ENCODE measurements around a stretch of chr2.

DNA sequence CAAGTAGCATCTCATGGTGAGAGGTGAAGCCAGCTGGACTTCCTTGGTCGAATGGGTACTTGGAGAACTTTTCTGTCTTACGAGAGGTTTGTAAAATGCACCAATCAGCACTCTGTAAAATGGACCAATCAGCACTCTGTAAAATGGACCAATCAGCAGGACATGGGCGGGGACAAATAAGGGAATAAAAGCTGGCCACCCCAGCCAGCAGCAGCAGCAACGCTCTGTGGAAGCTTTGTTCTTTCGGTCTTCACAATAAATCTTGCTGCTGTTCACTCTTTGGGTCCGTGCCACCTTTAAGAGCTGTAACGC is 21.9 kb downstream of the TCF7L1 start:
- RAMPAGE, long total RNA, result no peak
- RRBS, result no CpG with 5 or more reads among the region's 7 CpGs

DNA sequence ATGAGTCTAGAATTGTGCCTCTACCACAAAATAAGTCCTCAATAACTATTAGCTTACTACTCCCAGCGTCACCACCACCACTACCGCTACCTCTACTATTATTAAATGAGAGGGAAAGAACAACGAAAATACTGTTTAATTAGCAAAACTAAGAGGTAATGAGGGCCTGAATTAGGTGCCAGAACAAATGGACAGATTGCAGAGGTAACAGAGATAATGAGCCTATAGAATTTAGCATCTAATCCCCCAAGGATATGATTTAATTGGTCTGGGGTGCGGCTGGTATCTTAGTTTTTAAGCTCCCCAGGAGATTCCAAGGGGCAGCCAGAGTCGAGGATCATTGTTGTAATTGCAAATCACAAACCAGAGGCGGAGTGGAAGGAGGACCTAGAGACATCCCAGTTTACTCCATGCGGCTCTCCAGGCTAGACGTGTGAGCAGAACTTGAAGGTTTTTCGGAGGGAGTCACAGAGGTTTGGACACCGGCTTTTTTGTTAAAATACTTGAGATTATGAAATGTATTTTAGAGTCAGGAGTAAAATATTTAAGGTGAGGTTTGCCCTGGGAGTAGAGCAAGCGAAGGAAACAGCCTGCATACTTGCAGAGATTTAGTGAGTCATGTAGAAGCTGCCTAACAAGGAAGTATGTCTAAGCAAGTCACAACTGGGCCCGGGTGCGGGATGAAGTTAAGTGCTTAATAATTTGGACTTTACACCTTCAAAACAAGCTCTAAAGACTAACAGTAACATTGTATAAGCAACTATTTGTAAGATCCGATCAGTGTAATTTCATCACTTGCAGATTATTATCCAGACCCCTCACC is 39.6 kb downstream of the TGOLN2 start:
- RAMPAGE, long total RNA, result no peak
- RRBS, result no CpG with 5 or more reads among the region's 14 CpGs

DNA sequence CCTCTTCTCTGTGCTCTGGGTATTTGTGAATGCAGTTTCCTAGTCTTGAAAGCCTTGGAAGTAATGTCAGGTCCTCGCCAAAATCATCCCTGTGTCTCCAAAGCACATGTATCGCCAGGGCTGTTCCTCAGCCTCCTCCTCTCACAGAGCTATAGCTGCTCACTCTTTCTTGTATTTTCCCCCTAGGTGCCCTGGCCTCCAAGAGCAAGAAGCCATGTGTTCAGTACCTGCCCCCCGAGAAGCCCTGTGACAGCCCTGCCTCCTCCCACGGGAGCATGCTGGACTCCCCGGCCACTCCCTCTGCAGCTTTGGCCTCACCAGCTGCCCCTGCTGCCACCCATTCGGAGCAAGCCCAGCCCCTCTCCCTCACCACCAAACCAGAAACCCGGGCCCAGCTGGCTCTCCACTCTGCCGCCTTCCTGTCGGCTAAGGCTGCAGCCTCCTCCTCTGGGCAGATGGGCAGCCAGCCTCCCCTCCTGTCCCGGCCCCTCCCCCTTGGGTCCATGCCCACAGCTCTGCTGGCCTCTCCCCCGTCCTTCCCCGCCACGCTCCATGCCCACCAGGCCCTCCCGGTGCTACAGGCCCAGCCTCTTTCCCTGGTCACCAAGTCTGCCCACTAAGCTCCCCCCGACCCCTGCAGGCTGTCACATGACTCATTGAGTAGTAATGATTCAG is 18.8 kb downstream of the TGOLN2 start:
- RAMPAGE, long total RNA, result no peak
- RRBS, result under 1% methylated on average over 7 of the region's 15 CpGs

GRCh38 chr2:85320870-85321786 is 6.7 kb downstream of the TGOLN2 start:
- RAMPAGE, long total RNA, result no peak
- RRBS, result no CpG with 5 or more reads among the region's 8 CpGs

- RAMPAGE, long total RNA, result no peak
- RRBS, result no CpG with 5 or more reads among the region's 12 CpGs
These were observed 12.5 kb upstream of the TGOLN2 start for GRCh38 chr2:85340116-85340960.

DNA sequence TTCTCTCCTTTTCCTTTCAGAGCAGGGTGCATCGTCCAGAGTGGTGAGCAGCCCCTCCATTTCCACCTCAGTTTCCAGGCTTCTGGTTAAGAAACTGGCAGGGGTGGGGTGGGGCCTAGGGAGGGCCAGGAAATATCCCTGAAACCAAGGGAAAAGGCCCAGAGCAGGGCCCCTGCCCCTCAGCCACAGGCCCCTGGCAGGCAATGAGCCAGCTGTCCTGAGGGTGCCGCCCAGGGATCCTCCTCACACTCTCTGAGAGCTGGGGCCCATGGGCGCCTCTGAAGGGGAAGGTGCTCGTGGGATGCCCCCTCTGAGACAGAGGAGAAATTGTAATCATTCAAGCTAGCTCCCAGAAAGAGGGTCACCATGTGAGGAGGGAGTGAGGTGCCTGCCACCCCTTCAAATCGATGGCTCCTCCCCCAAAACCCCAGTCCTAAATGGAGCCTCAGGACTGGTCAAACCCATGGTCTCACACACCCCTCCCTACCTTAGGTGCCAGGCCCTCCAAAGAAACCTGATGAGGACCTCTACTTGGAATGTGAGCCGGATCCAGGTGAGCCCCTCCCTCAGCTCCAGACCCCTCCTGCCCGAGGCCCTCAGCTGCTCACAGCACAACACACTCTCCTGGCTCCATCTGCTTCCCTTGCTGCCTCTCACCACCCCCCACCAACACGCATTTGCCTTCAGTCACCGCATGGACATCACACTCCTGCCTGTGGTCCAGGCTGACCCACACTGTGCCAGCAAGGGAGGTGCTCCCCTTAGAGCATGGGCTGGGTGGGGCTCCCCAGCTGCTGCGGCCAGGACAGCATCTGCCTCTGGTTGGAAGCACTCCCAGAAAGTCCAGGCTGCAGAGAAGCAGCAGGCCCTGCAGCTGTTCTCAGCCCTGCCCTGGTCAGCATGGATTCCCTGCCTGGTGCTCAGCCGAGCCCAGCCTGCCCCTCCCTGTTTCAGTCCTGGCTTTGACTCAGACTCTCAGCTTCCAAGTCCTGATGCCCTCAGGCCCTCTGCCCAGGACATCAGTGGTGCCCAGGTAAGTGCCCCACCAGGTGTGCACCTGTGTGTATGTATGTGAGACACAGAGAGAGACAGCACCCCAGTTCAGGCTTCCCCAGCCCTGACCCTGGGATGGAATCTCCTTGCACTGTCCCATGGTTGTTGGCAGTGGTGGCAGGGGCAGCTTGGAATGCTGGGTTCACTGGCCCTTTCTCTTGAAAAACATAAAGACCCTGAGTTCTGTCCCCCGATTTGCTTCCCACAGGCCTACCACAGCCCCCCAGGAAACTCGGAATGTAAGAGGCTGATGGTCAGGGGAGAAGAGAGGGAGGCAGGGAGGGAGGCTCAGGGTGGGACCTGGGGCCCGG is 15.0 kb downstream of the SH2D6 start:
- RAMPAGE, long total RNA, result no peak
- RRBS, result no CpG with 5 or more reads among the region's 14 CpGs

DNA sequence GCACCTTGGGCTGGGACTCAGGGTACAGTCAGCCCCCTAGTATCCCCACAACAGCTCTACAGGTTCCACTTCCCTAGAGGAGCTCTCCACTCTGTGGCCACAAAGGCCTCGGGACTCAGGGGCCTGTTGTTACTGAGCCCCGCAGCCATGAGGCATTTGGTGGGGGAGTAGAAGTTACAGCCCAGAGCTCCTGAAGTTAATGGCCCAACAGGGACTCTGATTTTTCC is 19.9 kb downstream of the SH2D6 start:
- RAMPAGE, long total RNA, result no peak
- RRBS, result no CpG with 5 or more reads among the region's 2 CpGs

DNA sequence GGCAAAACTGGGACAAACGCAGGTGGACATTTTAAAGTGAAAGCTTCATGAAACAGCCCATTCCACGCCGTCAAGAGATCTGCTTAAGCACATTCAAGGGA is 984 bp upstream of the MAT2A start:
- RAMPAGE, long total RNA, result no peak
- RRBS, result no CpG with 5 or more reads among the region's 3 CpGs

DNA sequence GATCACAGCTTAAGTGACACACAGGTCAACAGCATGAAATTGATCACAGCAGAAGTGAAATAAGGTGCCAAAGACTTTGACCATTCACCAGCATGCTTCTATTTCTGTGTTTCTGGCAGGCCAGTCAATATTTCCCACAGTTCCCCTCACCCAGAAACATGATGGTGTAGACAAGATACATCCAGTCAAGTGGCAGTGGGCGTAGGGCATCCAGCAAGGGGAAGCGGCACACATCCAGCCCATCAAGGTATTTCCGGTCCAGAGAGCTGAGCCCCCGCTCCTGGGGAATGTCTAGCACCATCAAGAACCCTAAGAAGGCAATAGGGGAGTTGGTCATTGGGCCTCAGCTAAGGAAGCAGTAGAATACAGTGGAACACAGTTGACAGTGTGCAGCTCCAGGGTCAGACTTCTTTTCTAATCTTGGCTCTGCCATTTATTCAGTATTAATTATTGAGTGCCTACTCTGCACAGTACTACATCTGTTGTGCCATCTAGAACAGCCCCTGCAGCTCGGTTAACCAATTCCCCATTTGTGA is 2.5 kb downstream of the GGCX start:
- RAMPAGE, long total RNA, result no peak
- RRBS, result no CpG with 5 or more reads among the region's 5 CpGs

DNA sequence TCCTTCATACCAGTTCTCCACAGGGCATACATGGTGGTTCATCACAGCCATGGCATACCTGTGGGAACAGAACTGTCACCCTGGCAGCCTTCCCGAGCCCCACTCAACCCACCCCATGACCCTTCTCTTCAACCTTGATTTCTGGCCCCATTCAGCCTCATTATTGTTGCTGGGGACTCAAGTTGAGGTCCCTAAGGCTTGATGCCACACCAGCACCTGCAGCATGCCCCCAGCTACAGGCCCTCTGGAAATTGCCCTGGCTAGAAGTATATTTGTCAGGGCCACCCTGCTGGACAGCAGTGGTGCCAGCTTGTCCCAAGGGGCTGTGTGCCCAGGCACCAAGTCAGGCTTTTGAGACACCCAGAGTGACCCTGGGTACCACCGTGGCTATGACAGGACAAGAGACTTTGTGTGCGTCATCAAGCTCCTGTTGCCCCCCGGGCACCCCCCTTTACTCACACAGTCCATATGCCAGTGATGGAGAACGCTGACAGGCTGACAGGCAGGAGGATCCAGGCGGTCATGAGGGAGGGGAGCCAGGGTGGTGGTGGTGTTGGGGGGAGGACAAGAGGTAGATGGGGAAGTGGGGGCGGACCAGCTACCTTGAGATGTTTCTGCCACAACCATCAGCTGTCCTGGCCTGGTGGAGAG is 948 bp downstream of the TMEM150A start:
- RAMPAGE, long total RNA, result no peak
- RRBS, result no CpG with 5 or more reads among the region's 7 CpGs

GRCh38 chr2:85604385-85605393 is 2.2 kb upstream of the TMEM150A start:
- RAMPAGE, long total RNA, result no peak
- RRBS, result no CpG with 5 or more reads among the region's 11 CpGs

DNA sequence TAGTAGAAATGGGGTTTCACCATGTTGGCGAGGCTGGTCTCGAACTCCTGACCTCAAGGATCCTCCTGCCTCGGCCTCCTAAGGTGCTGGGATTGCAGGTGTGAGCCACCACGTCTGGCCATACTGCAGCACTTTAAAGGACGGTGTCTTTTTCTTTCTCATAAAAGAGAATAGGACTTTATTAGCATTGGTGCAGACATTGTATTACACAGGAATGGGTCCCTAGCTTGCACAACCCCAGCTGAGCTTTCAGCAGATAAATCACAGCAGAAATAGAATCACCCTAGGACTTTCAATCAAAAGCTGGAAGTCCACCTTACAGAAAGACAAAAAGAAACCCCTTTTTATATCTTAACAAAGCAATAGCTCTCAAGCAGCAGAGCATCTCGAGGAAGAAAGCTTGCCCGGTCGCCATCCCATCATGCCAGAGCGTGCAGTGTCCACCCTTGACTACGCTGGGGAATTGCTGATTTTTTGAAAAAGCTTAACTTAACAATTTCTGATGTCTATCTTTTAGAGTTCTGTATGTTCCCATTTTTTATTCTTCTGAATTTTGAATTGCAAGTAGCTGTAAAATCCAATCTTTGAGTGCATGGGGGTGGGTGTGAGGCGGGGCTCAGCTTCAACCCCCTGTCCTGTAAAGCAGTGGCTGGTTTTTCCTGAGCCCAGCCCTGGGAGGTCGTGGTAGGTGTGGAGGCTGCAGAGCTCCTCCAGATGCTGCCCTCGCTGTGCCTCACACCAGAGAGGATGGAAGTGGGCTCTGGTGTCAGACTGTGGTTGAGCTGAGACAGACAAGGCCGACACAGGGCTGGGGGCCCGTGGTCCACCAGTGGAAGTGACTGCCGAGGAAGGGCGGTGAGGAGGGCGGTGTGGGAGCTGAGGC is 9.1 kb downstream of the SFTPB start:
- RAMPAGE, long total RNA, result no peak
- RRBS, result no CpG with 5 or more reads among the region's 18 CpGs

DNA sequence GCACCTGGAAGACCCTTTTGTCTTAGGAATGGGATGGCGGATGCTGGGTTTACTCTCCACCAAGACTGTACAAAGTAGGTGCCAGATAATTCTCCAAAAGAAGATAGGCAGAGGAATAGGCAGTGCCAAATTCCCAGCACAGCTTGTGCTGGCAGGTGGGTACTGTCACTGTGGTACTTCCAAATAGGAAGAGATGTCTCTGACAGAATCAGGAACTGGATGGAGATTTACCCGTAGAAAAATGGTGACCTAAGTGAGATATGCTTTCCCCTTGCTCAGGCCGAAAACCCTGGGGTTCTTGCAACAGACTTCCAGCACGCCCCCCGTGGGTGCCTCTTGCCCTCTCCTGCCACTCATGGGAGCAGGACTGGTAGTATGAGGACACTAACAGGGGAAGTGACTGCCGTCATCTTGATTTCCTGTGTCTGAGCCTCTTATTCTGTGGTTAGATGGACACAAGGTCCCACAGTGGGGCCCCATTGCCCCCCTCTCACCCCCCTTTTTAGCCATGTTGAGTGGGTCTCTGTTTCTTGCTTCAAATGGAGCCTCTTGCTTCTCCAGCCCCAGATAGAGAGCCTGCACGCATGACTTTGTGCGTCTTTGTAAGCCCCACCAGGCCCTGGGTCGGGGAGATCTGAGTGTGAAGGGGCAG is 12.4 kb downstream of the GNLY start:
- RAMPAGE, long total RNA, result no peak
- RRBS, result no CpG with 5 or more reads among the region's 9 CpGs

- RAMPAGE, long total RNA, result no peak
- RRBS, result 1% methylated on average over 50 of the region's 96 CpGs
These were observed 916 bp downstream of the ATOH8 start for GRCh38 chr2:85754423-85755390.

DNA sequence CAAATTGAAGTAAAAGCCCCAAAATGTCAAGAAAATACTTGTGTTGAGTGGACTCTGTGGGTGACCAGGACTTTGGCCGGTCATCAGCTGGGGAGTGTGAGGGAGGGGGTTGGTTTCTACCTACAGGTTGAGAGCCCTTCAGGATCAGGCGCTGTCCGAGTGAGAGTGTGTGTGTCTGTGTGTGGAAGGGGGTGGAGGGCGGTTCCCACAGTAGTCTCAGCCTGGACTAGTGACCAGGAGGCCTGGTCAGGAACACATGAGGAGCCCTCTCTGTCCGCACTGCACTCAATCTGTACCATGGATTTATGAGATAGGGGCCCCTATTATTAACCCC is 34.2 kb downstream of the ATOH8 start:
- RAMPAGE, long total RNA, result no peak
- RRBS, result no CpG with 5 or more reads among the region's 5 CpGs

GRCh38 chr2:85853540-85854744 is 34.8 kb downstream of the ST3GAL5 start:
- RAMPAGE, long total RNA, result no peak
- RRBS, result no CpG with 5 or more reads among the region's 12 CpGs

GRCh38 chr2:85886373-85887105 is 2.3 kb downstream of the ST3GAL5 start:
- RAMPAGE, long total RNA, result no peak
- RRBS, result no CpG with 5 or more reads among the region's 14 CpGs

DNA sequence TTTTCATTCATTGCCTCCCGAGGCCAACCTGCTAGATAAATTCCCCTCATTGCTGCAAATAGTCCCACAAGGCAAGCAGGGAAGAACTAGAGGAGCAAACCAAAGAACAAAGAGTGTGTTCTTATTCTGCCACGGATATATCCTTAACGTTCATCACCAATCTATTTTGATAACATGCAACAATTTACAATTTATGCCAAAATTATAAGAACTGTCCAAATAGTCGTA is 1.8 kb downstream of the ST3GAL5 start:
- RAMPAGE, long total RNA, result no peak
- RRBS, result no CpG with 5 or more reads among the region's 4 CpGs

DNA sequence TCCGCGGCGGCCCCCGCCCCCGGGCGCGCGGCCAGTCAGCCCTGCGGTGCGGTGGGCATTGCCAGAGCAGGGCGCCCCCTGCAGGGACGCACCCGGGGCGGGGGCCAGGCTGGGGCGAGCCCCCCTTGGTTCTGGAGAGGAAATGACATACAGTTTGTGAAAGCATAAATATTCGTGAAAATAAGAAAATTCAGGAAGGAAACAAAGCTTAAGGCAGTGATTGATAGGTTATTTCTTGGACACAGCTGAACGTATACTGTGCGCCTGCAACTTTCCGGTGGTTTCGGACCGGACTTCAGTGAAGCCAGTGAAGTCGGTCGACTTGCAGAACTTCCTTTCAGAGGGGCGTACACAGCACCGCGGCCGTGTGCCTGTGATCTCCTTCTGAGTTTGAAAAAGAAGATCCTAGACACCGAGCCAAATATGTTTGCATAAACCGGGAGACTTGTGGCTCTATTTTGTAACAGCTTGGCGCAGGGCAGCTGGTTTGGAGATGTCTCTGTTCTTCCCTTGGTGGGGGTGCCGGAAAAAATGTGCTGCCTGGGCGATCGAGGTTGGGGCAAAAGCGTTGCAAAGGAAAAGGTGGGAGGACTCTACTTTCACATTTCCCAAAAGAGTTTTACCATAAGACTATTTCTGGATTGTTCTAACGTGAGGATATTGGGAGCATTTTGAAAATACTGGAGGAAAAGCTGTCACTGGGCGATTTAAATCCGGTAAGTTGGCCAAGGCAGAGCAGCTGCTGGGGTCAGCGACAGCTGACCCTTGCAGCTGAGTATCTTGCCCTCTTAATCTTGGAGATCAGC is 501 bp upstream of the ST3GAL5 start:
- RAMPAGE, long total RNA, result no peak
- RRBS, result 1% methylated on average over 11 of the region's 38 CpGs

GRCh38 chr2:86038177-86039251 is 67.2 kb downstream of the POLR1A start:
- RAMPAGE, long total RNA, result no peak
- RRBS, result no CpG with 5 or more reads among the region's 17 CpGs